ENCODE results near the genes ZNF212 and ZNF777.

- PRO-cap, 3 experiments, result no peak in any of the 3 experiments
Measured at GRCh38 chr7:146582272-146582681, 465.7 kb downstream of the CNTNAP2 start.

- PRO-cap, 3 experiments, result no peak in any of the 3 experiments
Measured at GRCh38 chr7:148304503-148304979, 286.0 kb upstream of the C7orf33 start.

DNA sequence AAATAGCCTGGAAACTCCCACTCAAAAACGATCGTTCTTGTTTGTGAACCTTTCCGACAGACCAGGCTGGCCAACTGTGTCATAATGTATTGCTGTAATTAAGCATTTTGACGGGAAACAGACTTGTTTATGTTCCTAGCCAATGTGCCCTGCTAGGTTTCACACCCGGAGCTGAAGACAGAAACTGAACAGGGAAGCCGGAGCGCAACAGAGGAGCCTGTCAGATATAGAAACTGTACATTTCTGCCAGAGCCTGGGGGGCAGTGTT is 55.4 kb upstream of the C7orf33 start:
- PRO-cap, 3 experiments, result no peak in any of the 3 experiments

DNA sequence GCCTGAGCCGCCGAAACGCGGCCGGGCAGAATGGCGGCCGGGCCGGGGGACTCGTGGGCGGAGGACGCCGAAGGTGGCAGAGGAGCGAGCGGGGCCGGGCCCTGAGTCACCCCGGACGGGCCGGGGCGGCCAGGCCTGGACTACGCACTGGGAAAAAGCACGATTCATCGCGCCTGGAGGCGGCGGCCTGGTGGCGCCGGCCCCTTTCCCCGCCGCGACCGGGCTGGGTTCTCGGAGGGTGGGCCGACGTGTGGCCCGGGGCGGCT is 384 bp downstream of the CUL1 start:
- PRO-cap, 3 experiments, result peak in 2 of 3 experiments; most common plus-strand start position 160 of the sequence (in 2); most common minus-strand start position 149 of the sequence (in 1)

GRCh38 chr7:148954774-148955317 is 70.8 kb upstream of the EZH2 start:
- PRO-cap, 3 experiments, result peak in 1 of 3 experiments; most common plus-strand start chr7:148955105 (in 1)

DNA sequence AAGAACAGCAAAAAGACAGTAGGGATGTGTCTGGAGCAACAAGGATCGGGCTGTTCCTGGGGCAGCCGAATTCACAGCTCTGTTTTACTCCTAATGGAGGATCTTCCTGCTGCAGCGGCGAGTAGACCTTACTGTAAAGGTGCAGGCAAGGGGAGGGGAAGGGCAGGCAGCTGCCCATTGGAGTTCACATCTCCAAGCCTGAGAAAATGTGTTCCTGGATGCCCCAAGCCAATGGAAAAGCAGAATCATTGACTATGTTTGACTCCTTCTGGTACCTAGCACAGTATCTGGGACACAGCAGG is 40.4 kb downstream of the PDIA4 start:
- PRO-cap, 3 experiments, result peak in 3 of 3 experiments; most common minus-strand start position 95 of the sequence (in 3)

DNA sequence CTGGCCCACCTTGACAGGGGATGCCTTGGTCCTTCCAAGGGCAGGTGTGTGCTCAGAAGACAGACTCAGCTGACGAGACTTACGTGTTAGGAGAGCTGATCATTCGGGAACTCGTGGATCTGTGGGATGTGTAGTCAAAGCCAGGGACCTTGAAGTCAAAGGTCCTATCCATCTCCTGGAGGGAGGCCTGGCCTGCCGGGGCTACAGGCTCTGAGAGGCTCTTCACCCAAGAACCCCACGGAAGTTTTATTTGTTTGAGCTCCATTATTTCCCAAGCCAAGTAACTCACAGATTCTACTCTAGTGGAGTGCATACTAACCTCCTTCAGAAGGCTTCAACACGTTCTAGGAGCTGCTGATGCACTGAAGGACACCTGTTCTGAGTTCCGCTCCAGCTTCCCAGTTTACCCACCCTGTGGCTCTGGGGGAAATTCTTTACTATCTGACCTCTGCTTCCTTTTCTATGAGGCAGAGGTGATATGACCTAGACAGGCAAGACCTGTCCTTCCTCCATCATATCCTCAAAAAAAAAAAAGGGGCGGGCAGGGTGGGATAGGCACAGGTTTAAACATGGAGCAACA is 27.9 kb downstream of the PDIA4 start:
- PRO-cap, 3 experiments, result no peak in any of the 3 experiments

GRCh38 chr7:149239301-149239941 is at the start of gene ZNF212:
ZNF212 (plus strand) TSS chr7:149239651.
- PRO-cap, 3 experiments, result peak in 3 of 3 experiments; most common plus-strand start chr7:149239665 (in 2); most common minus-strand start chr7:149239476 (in 1)

GRCh38 chr7:149460491-149461265 is at the start of gene ZNF777:
ZNF777 (minus strand) TSS chr7:149461062.
- PRO-cap, 3 experiments, result peak in 3 of 3 experiments; most common plus-strand start chr7:149460698 (in 3); most common minus-strand start chr7:149460588 (in 3)

- PRO-cap, 3 experiments, result no peak in any of the 3 experiments
Measured at GRCh38 chr7:149479764-149480400, 17.7 kb downstream of the ZNF746 start.

GRCh38 chr7:149543811-149544697 is 46.4 kb upstream of the ZNF746 start:
- PRO-cap, 3 experiments, result no peak in any of the 3 experiments

DNA sequence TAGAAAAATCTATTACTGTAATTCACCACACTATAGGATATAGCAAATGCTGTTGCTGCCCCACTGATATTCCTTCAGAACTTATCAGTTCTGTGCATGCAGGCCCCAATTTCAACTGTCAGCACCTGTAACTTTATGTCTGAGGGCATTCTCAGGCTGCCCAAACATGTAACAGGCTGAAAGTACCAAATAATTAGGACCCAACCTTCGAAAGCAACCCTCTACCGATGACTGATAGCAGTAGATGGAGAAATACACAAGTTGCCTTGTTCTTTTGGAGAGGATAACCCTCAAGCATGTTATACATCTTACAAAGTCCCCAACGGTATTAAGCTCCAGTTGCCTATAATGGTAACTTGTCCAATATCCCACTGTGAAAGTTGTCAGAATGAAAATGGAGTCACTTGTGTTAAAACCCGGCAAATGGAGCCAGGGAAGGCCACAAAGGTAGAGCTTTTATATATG is 66.8 kb upstream of the ZNF746 start:
- PRO-cap, 3 experiments, result no peak in any of the 3 experiments

DNA sequence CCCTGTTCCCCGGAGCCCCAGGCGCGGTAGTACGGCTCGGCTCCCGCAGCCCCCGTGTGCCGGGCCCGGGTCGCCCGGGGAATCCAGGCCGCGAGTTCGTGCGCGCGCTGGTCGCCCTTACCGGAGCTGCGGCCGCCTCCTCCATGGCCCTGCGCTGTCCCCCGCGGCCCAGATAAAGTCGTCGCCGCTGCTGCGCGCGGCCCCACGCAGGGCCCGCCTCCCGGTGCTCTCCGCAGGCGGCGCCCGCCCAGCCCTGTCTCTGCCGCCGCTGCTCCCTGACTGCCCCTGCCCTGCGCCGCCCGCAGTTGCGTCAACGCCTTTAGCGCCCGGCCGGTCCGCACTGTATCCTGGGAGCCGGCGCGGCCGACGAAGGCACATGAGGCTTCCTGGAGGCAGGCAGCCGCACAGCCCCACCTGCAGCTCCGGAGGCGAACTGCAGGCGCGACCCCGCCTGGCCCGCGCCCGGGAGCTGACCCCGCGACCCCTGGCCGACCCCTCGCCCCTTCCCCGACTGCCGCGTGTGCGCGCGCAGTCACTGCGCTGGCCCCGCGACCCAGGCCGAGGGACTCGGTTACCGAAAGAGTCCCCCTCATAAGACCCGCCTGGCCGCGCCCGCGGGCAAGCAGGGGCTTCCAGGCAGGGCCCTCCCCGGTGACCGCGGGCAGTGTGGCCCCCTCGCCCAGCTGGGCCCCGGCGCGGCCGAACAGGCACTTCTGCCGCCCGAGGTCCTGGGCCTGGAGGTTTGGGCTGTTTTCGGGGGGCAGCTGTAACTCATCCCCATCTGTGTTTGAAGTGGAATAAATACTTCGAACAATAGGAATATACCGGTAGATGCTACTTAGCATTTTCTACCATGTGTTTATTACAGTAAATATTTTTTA is 90.1 kb upstream of the KRBA1 start:
- PRO-cap, 3 experiments, result peak in 3 of 3 experiments; most common plus-strand start position 340 of the sequence (in 2); most common minus-strand start position 281 of the sequence (in 1)

DNA sequence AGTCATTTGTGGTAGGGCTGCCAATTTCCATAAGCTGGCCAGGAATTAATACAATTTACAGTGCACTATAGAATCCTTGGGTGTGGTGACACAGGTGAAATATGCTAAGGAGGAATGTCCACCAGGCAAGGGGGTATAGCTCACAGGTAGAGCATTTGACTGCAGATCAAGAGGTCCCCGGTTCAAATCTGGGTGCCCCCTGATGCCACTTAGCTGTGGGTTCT is 50.1 kb upstream of the KRBA1 start:
- PRO-cap, 3 experiments, result no peak in any of the 3 experiments

- PRO-cap, 3 experiments, result no peak in any of the 3 experiments
Measured at GRCh38 chr7:150277434-150278217, 45.5 kb upstream of the LRRC61 start.

- PRO-cap, 3 experiments, result no peak in any of the 3 experiments
Measured at GRCh38 chr7:150312845-150313647, 10.1 kb upstream of the LRRC61 start.

GRCh38 chr7:150357096-150357847 is 11.3 kb upstream of the REPIN1 start:
- PRO-cap, 3 experiments, result no peak in any of the 3 experiments

GRCh38 chr7:150378844-150379201 is 307 bp upstream of the ZNF775 start:
- PRO-cap, 3 experiments, result peak in 3 of 3 experiments; most common minus-strand start chr7:150379086 (in 1)

- PRO-cap, 3 experiments, result no peak in any of the 3 experiments
Measured at GRCh38 chr7:150385175-150385670, 6.1 kb downstream of the ZNF775 start.

- PRO-cap, 3 experiments, result no peak in any of the 3 experiments
Measured at GRCh38 chr7:150408659-150409447, 3.4 kb downstream of the ENSG00000284691 start.